A375 (cell line): ENCODE data around the gene UNC45A.

GRCh38 chr15:90219313-90219858 lies 14.4 kb downstream of the CIB1 start:
- RAMPAGE, long total RNA, result no peak

GRCh38 chr15:90394134-90394459 lies 6.1 kb downstream of the IQGAP1 start:
- RAMPAGE, long total RNA, result no peak

GRCh38 chr15:90486764-90487234 lies 42.9 kb upstream of the CRTC3 start:
- RAMPAGE, long total RNA, result no peak

- RAMPAGE, long total RNA, result no peak
These were observed 79.3 kb downstream of the CRTC3 start for GRCh38 chr15:90608796-90609658.

DNA sequence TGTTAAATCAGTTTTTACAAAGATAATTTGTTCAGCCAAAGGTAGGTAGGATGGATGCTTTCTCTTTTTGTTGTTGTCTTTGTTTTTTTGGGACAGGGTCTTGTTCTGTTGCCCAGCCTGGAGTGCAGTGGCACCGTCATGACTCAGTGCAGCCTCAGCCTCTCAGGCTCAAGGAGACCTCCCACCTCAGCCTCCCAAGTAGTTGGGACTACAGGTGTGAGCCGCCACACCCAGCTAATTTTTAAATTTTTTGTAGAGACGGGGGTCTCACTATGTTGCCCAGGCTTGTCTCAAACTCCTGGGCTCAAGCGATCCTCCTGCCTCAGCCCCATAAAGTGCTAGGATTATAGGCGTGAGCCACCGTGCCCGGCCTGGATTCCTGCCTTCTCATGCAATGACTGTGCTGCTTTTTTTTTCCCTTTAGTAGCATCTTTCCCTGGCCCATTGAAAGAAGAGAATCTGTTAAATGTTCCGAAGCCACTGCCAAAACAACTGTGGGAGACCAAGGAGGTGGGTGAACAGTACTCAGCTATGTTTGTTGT lies 87.8 kb downstream of the CRTC3 start:
- RAMPAGE, long total RNA, result no peak

- RAMPAGE, long total RNA, result no peak
These were observed 56.2 kb upstream of the BLM start for GRCh38 chr15:90660975-90661275.

- RAMPAGE, long total RNA, result no peak
These were observed 52.2 kb upstream of the BLM start for GRCh38 chr15:90664738-90665500.

GRCh38 chr15:90667359-90668055 lies 49.6 kb upstream of the BLM start:
- RAMPAGE, long total RNA, result no peak

DNA sequence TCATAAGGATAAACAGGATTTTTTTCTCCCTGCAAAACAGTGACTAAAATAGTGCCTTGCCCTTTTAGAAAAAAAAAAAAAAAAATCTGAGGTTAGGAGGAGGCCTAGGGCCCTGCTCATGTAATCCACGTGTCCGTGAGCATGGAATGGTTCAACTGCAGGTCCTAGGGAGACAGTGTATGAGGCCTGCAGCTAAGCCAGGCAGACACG lies 36.6 kb upstream of the BLM start:
- RAMPAGE, long total RNA, result no peak

- RAMPAGE, long total RNA, result no peak
These were observed 41.5 kb downstream of the BLM start for GRCh38 chr15:90758539-90759241.

- RAMPAGE, long total RNA, result no peak
These were observed 7.8 kb upstream of the FURIN start for GRCh38 chr15:90860686-90860943.

DNA sequence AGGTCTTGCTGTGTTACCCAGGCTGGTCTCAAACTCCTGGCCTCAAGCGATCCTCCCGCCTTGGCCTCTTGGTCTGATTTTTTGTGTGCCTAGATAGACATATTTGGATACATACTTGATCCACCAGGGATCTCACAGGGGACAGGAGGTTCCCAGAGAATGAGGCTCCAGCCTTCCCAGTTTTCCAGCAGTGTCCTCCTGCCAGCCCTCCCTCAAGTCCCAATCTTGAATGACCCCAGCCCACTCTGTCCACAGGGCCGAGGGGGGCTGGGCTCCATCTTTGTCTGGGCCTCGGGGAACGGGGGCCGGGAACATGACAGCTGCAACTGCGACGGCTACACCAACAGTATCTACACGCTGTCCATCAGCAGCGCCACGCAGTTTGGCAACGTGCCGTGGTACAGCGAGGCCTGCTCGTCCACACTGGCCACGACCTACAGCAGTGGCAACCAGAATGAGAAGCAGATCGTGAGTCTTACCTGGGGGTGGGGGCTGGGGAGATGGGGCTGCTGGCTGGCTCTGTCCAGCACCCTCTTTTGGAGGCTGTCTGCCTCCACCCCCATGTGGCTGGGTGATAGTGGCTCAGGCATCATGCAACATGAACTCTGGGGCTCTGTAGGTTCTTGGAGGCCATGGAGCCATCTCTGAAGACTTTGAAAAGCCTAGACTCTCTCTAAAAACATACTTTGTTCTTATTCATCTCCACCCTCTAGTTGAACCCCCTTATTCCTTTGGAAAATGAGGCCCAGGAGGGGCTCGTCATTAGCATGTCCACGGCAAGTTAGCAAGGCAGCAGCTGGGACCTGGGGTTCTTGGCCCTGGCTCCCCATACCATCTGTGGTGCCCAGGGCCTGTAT lies 5.6 kb upstream of the FES start:
- RAMPAGE, long total RNA, result no peak

- RAMPAGE, long total RNA, result no peak
These were observed 965 bp upstream of the FES start for GRCh38 chr15:90883349-90883728.

- RAMPAGE, long total RNA, result no peak
These were observed 7.0 kb downstream of the FES start for GRCh38 chr15:90891308-90891785.

- RAMPAGE, long total RNA, result no peak
These were observed 14.2 kb downstream of the HDDC3 start for GRCh38 chr15:90918183-90918579.

DNA sequence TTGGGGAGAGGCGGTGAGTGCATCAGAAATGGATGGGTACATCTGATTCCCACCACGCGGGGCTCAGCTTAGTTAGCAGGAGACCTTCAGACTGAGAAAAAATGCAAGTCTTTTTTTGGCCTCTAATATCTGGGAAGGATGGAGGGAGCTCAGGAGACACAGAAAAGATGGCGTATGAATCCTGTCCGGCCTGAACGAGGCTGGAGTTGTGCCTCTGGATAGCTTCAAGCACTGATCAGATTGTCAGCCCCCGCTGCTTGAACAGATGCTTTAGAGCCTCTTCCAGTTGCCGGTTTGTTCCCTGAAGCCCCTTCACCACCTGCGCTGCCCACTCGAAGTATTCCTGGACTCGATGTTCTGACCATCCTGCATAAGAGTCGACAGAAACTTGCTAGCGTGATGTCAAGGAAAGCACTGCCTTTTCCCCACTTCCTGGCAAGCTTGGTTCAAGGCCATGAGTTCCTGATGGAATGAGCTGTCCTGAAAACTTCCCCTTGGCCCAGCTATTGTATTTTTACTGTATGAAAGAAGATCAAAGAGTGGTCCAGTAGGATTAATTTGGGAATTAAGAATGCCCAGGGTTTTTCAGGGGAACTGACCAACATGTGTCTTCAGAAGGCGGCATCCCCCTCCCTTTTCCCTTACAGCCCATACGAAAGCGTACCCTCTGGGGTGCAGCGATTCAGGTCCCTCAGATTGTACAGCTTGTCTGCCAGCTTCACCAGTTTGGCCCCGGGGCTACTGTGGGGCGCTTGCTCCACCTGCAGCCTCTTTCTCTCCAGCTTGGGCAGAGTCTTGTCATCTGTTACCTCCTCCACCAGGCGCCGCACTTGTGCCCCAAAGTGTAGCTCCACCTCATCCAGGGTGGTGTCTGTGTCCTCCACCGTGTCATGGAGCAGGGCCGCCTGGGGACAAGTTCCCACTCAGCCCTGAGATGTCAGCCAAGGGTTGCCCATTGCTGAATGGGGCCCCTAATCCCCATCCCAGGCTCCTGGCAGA lies 1.0 kb downstream of the HDDC3 start:
- RAMPAGE, long total RNA, result no peak

GRCh38 chr15:90934699-90935779 lies at the start of gene UNC45A:
Gene UNC45A, plus strand, starts transcription at chr15:90935285.
- RAMPAGE, long total RNA, result no peak

DNA sequence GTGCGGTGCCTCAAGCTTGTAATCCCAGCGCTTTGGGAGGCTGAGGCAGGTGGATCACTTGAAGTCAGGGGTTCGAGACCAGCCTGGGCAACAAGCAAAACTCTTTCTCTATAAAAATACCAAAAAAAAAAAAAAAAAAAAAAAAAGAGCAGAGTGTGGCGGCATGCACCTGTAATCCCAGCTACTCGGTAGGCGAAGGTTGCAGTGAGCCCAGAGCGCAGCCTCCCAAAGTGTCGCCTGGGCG lies 424 bp upstream of the RCCD1 start:
- RAMPAGE, long total RNA, result no peak

DNA sequence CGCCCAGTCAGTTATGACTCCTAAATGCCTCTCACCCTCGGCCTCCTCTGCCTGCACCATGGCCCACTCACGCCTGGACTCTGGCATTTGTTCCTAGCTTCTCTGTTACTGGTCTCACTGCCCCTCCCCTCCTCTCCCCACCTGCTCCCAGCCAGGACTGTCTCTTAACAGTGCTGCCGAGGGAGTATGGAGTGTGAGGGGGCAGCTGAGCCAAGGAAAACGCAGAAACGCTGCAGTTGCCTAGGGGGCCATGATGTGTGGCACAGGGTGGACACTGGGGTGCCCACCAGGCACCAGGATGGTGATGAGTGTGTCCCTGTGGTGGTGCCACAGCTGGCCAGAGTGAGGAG lies 3.1 kb downstream of the RCCD1 start:
- RAMPAGE, long total RNA, result no peak

GRCh38 chr15:91368532-91368917 lies 268.5 kb downstream of the SV2B start:
- RAMPAGE, long total RNA, result no peak